Smooth muscle cell (in vitro differentiated cells): Measurements from ENCODE around the genes TACO1, LIMD2, POLG2 and DDX5.

DNA sequence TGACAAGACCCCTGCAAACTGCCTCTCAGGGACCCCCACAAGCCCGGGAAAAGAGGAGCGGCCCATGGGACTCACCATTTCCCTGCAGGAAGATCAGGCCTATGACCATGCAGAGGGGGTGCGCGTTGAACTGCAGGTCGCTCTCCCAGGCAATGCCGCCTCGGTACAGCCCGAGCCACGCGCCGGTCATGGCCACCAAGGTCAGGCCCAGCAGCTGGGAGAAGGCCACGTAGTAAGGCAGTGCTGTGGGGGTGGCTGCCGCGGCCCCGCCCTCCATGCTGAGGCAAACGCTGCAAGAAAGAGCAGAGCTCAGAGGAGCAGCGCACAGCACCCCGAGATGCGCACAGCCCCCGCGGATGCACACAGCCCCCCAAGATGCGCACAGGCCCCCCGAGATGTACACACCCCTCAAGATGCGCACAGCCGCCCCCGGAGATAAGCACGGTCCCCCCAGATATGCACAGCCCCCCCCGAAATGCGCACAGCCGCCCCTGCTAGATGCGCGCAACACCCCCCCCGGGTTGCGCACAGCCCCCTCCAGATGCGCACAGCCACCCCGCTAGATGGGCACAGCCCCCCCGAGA is 8.7 kb downstream of the CYB561 start:
- RAMPAGE, long total RNA: no peak

GRCh38 chr17:63477912-63478149 is 970 bp downstream of the ACE start:
- RAMPAGE, long total RNA: no peak

- RAMPAGE, long total RNA: start-site peak on the plus strand at chr17:63600877-63600910, 117 and 78 reads in 2 replicates
Measured at GRCh38 chr17:63600446-63601848, at the start of gene TACO1. TSS of gene TACO1 (plus strand) at chr17:63600895.

DNA sequence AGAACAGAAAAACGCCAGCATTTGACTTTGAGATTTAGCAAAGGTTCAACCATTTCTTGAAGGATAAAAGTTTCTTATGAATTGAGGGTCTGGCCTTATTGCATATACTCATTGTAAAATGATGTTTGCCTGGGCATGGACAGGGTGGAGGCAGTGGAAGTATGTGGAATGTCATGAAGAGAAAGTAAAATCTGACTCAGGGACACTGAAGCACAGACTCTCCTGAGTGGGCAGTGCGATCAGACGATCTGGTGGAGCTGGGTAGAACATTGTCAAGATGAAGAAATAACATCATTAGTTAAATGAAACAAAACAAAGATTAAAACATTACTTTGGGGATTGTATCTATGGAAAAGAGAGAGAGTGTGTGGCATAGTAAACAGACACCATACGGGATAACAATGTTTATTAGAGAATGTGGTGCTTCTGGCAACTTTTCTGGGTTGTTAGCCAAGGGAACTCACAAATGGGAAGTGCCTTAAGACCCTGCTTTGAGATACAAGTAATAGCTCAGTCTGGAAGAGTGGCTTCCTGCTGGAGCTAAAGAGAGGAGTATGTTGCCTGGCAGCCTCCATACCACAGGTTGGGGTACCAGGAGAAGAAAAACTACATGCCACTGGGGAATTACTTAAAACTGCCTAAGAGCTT is 4.5 kb downstream of the MAP3K3 start:
- RAMPAGE, long total RNA: no peak

GRCh38 chr17:63699602-63700628 is at the start of gene LIMD2:
TSS of gene LIMD2 (minus strand) at chr17:63700125.
- RAMPAGE, long total RNA: start-site peak on the minus strand at chr17:63700118-63700142, 138 and 75 reads in 2 replicates

- RAMPAGE, long total RNA: no peak
Measured at GRCh38 chr17:63828273-63828878, 913 bp upstream of the FTSJ3 start.

DNA sequence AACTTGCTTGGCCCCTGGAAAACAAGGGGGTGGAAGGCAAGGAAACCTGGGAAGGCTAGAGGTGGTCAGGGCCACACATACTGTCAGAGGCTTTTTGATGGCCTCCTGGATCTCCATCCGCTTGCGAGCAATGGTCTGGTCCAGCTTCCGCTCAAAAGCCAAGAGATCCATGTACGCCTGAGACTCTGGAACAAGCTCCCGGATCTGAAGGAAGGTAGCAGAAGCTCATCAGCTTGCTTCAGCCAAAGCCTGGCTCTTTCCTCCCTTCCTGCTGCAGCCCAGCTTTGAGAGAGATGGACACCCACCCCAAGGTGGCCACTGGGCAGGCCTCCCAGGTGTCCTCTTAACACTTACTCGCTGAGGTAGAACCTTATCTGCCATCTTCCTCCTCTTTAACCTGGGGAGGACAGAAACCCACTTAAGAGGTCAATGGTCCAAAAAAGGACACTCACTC is 5.6 kb downstream of the SMARCD2 start:
- RAMPAGE, long total RNA: no peak

DNA sequence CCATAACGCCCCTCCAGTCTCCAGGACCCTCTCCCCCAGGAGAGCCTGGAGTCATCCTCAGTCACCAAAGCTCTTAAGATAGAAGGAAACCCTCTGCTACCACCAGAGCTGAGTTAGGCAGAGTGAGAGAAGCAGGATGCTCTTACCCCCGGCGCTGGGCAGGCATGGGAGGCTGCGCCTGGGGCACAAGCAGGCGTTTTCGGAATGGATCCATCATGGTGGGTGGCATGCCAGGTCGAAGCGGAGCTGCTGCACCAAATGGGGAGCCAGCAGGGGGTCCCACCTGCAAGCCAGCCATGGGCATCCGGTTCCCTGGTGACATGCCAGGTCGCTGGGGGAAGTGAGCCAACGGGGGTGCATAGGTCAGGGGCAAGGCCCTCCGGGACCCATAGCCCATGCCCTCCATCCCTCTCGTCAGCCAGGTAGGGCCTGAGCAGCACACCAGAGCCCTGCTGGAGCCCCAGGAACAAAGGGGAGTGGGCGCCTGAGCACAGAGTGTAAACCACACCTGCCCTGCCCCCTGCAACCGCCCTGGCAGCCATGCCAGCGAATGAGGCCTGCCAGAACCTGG is 5.1 kb downstream of the SMARCD2 start:
- RAMPAGE, long total RNA: no peak

- RAMPAGE, long total RNA: no peak
Measured at GRCh38 chr17:63839194-63839843, 3.2 kb downstream of the SMARCD2 start.

- RAMPAGE, long total RNA: no peak
Measured at GRCh38 chr17:64019375-64020033, 929 bp downstream of the ICAM2 start.

DNA sequence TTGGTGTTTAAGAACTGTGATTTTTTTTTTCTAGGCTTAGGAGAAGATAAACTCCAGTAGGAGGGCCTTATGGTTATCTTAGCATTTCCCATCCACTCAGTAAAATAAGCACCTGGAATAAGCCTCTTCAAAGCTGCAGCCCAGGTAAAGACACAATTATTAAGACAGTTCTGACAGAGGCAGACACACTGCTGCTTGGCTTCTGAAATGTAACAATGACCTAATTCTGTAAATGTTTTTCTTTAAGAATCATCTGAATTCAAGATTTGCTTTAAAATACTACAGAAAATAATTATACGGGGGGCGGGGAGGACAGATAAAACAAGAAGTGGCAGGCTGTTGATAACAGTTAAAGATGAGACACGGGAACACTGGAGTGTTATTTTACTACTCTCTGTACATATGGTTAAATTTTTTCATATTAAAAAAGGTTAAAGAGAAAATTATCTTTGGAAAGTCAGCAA is 47.1 kb downstream of the ERN1 start:
- RAMPAGE, long total RNA: no peak

GRCh38 chr17:64120940-64121550 is 8.9 kb downstream of the ERN1 start:
- RAMPAGE, long total RNA: no peak

- RAMPAGE, long total RNA: no peak
Measured at GRCh38 chr17:64344070-64344986, 46.3 kb downstream of the PECAM1 start.

DNA sequence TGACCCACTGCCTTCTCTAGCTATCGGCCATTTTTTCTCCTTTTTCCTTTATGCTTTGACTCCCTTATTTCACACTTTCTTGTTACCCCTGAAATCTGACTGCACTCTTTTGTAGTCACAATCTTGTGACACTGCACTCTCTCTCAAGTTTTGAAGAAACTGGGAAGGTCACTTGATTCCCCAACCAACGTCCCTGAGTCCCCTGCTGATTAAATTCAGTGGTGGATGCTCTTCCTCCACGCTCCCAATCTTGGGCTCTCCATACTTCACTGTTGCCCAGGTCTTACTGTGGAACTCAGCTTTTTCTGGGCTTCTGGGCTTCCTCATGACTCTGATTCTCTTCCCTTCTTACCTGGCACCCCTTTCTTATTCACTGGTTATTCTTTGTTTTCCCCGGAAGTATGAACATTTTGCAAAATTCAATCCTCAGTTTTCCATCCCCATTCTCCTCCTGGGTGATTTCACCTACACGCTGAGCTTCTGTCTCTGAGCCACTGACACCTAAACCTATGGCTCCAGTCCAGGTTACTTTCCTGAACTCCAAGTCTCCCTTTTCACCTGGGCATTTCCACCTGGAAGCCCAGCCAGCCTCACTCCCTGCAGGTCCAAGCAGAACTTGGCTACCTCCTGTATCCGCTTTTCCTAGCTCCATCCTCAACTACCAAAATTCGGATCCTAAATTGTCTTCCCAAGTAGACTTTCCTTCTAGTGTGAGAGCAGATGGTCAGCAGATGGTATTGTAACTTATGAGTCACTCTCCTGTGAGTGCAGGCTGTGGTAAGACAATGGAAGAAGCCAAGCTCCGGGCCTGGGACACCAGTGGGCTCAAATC is 33.6 kb downstream of the PECAM1 start:
- RAMPAGE, long total RNA: no peak

DNA sequence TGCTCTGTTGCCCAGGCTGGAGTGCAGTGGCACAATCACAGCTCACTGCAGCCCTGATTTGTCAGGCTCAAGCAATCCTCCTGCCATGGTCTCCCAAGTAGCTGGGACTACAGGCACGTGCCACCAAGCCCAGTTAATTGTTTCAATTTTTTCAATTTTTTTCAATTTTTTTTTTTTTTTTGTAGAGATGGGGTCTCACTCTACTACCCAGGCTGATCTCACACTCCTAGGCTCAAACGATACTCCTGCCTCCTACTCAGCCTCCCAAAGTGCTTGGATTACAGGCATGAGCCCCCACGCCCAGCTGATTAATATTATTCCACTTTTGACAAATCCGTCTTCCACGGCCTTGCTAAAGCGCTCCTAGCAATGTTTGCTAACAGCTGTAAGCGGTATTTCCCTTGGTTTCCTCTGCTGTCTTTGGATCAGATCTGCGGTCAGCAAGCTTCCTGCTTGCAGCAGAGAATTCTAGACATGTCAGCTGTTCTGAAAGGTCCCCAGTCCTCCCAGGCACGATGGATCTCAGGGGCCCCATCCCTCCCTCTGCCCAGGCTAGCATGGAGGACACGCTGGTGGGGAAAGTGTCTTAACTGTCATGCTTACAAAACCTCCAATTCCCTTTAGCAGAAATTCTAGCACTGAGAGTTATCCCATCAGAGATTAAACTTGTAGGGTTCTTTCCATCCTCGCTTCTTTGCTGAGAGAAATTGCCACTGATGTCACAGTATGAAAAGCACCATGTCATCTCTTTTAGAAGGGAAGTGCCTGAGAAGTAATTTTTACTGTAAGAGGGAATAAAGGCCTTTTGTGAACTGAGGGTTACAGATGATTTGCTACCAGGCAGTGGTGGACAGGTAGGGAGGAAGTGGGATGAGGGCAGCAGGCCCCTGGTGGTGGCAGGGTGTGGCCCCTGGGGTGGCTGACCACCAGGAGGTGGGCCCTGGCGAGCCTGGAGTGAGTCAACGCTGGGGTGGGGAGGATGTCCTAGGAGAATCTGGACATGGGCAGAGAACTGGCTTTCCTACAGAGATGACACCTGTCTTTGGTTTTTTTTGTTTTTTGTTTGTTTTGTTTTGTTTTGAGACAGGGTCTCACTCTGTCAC is 6.6 kb upstream of the MILR1 start:
- RAMPAGE, long total RNA: no peak

DNA sequence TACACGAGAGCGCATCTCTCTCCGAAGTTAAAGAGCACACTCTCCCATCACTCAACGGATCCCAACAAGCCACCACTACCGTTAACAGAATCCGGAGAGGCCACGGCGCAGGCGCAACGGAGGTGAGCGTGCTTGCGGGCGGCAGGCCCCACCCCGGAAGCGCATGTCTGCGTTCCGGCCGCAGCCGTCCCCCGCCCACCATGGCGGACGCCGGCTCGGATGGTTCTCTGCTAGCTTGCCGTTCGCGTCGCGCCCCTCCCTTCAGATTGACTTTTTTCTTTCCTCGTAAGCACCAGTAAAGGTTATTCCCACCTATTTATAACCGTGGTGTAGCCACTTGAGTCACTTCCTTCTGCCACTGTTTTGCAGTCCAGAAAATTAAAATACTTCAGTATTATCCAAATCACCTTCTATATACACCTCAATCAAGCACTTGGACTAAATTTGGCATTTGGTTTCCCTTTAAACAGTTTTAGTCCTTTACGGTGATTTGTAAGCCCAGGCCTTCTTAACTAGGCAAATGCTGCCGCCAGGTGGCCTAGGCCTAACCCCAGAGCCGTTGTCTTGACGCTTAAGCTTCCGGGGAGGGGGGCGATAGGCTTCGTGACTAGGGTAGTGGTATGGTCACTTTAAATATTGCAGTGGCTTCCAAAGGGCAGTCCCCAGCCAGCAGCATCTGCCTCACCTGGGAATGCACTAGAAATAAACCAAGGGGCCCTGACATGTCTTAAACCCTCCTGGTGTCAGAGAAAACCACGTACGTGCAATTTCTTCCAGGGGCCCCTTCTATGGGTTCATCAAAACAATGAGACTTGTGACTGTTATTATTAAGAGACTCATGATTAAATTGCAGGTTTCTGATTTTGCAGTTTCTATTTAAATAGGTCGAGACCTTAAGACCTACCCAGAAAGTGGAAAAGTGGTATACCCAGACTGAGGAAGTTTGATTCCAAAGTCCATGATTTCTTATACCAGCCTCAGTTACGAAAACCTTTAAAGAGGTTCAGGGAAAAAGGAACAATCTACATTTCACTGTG is at the start of gene POLG2:
TSS of gene POLG2 (minus strand) at position 101 of the 1,037 bp plus-strand sequence.
- RAMPAGE, long total RNA: no peak

DNA sequence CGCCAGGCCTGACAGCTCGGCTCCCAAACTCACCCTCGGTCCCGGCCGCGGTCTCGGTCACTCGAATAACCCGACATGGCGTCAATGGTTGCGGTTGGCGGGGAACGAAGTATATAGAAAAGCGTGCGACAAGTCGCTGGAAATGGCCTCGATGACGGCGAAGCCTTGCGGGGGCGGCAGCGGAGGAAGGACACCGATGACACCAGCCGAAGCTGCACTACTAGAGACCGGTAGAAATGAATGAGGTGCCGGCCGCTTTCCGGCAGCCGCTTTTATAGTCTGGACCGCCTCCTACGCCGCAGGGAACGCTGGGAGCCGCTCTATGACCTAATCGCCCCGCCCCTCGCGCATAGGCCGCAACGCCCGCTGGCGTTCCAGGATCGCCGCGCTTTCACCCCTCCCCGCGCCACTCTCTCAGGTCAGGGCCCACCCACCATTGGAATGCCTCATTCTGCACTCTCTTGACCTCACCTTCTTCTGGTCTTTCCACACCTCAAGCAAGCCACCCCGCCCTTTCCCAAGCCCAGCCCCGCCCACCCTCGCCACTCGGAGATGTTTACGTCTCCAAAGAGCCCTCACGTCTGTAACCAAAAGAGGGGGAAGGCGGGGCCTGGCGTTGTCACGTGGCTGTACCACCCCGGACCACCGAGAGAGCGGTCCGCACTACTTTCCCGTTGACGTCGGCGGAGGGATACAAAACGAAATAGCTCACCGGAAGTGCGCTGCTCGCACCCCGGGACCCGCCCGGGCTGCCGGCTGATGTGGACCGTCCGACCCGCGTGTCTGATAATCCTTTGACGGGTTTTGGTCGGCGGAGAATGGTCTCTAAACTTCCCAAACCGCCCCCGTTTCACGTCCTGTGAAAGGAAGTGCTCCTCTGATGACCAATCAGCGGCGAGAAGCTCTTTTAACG is at the start of gene DDX5:
TSS of gene DDX5 (minus strand) at position 247 of the 913 bp plus-strand sequence.
- RAMPAGE, long total RNA: start-site peak on the minus strand centred at position 240 of the sequence, 22 bp wide, 71 and 2,823 reads in 2 replicates

- RAMPAGE, long total RNA: no peak
Measured at GRCh38 chr17:64510429-64510950, 3.7 kb downstream of the CEP95 start.

DNA sequence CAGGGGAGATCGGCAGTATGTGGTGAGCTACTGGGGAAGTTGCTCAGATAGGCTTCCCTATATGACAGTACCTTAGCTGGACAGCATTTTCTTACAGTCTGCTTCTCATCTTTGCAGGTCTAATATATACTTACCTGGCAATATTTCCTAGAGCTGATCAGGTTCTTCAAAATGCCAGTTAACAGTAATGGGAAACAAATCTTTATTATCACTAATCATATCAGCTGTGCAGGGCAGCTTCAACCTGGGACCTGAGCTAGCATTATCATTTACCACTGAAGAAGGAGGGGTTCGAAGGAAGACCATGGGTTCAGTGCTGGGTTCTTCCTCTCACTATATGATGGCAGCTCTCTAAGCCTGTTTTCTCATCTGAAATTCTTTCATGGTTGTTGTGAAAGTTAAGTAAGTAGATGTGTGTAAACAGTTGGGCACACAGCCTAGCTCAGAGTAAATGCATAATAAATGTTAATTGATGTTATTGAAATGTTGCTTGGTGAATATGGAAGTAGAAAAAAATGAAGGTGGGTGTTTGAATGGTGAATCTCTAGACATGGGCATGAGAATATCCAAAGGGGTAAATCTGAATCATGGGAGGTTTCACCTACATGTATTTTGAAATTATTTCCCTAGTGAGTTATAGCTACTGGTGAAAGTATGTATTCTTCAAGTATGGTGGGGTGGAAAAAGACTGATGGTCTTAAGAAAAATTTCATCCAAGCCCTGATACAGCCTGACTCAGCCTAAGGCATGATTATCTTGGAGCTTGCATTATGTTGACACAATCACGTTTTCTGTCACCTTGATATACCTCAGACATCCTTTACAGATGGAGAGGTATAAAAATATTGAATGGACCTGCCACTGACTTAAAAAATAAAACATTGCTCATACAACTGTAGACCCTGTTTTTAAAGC is 9.1 kb downstream of the CEP95 start:
- RAMPAGE, long total RNA: no peak

GRCh38 chr17:64529259-64529877 is 22.6 kb downstream of the CEP95 start:
- RAMPAGE, long total RNA: no peak